Colonic mucosa (tissue), 1 donor: ENCODE results near the genes TBC1D10A, SEC14L4 and MORC2.

GRCh38 chr22:29910442-29910950 is 27.5 kb downstream of the MTMR3 start:
- PRO-cap, result no peak

DNA sequence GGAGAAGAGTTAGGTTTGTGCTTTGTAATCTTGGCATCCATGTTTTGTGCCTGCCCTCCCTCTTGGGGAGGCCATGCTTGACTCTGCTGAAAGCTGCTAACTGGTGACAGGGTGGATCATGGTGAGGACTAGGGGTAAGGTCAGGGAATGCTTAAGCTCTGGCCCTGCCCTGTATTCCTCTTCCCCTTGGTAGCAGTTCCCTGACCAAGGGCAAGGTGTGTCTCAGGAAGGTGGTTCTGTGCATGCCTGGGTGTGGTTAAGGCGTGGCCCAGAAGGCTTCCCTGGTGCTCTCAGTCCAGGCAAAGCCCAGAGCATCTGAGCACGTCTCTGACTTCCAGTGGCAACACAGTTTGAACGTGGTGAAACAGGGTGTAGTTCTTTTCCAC is 53.2 kb upstream of the HORMAD2 start:
- PRO-cap, result no peak

GRCh38 chr22:30212877-30213264 is 33.7 kb downstream of the LIF start:
- PRO-cap, result no peak

DNA sequence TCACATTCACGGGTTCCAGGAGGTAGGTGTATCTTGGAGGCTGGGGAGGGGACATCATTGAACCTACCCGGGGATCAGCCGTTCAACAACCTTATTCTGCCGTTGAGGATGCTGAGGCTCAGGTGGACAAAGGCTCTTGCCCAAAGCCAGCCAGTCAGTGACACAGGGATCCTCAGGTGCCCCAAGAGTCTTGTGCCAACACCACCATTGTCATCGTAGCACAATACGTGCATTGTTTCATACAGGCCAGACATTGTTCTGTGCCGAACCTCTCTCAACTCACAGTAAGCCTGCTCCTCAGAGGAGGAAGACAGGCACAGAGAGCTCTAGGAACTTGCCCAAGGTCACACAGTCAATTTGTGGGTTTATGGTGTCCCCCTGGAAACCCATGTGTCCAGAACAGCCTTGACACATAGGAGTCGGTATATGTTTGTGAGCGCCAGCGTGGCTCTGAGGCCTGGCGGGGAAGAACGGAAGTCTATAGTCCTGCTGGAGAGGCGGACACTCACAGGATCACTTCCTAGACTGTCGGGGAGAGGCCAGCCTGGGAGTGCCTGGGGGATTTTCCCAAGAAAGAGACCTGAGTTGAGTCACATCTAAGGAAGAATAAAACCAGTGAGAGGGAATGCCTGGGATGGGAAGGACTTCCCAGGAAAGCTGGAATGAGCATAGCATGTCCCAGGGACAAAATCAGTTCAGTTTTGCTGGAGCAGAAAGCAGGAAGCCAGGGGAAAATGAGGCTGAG is 20.3 kb downstream of the LIF start:
- PRO-cap, result no peak

DNA sequence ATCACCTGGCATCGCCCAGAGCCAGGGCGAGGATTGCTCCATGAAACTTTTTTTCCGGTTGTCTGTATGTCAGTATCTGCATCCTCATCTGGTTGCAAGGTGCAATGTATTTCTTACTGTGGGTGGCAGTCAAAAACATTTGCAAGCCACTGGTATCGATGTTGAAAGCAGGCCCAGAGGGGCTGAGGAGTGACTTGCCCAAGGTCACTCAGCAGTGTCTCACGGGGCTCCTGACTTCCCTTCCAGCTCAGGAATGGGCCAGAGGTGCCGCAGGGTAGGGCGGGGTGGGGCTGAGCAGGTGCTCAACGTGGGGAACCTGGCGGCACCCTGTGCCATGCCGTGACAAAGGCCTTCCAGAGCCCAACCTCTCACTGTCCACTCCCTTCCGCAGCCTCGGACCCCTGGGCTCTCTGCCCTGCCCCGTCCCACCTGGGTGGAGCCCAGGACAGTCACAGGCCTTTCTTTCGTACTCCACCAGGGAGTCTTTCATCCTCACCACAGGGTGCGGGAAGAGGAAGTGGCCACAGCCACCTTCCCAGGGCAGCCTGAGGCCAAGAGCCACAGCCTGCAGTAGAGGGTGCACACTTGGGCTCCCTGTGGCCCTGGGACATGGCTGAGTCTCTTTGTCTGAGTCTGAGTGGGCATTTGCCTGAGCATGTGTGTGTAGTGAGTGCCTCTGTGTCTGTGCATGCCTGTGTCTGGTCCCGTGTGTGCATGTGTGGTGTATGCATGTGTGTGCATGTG is 5.9 kb upstream of the LIF start:
- PRO-cap, result bidirectional peak, plus-strand start at position 500 of the sequence, minus-strand start at position 373 of the sequence

DNA sequence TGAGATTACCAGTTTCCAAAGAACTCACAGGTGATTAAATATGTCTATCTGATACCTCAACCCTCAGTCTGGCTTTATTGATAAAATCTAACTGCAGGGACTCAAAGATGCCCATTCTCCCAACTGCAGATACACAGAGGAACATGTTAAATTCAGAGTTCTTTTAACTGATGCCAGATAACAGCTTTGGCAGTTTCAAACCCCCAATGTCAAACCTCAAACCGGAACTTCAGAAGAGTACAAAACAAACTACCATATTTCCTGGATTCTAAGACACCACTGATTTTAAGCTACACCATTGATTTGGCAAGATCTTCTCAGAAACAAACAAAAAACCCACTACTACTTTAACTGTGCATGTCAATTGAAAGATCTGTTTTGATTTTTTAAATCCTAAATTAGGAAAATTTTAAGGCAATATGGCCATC is 17.0 kb upstream of the CASTOR1 start:
- PRO-cap, result no peak

GRCh38 chr22:30306722-30306945 is 17.3 kb upstream of the CASTOR1 start:
- PRO-cap, result no peak

DNA sequence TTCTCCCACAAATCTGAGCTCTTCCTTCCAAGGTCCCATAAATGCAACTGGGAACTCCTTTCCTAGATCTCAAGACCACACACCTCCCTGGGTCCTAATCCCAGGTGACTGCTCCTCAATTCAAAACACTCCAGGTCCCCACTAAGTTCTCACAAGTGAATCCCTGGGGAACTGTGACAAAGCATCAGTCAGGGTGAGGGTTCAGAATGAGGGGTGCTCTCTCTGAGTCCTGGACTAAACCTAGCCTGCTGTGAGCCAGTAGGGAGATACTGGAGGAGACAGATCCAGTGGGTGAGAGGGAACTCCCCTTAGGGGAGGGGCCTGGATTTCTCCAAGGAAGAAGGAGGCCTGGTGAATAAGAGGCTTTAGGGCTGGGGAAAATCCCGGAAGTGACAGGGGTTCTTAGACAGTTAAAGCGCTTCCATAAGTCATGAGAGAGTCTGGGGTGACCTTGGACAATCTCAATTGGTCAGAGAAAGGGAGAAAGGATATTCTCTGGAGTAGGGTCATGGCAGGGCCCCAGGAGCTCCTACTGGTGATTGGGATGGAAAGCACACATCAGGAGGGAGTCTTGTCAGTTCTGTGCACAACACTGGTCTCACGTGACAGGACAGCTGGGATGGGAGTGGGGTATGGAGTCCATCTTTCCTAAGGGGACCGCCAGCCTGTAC is 1.7 kb downstream of the TBC1D10A start:
- PRO-cap, result bidirectional peak, plus-strand start at position 386 of the sequence, minus-strand start at position 236 of the sequence

DNA sequence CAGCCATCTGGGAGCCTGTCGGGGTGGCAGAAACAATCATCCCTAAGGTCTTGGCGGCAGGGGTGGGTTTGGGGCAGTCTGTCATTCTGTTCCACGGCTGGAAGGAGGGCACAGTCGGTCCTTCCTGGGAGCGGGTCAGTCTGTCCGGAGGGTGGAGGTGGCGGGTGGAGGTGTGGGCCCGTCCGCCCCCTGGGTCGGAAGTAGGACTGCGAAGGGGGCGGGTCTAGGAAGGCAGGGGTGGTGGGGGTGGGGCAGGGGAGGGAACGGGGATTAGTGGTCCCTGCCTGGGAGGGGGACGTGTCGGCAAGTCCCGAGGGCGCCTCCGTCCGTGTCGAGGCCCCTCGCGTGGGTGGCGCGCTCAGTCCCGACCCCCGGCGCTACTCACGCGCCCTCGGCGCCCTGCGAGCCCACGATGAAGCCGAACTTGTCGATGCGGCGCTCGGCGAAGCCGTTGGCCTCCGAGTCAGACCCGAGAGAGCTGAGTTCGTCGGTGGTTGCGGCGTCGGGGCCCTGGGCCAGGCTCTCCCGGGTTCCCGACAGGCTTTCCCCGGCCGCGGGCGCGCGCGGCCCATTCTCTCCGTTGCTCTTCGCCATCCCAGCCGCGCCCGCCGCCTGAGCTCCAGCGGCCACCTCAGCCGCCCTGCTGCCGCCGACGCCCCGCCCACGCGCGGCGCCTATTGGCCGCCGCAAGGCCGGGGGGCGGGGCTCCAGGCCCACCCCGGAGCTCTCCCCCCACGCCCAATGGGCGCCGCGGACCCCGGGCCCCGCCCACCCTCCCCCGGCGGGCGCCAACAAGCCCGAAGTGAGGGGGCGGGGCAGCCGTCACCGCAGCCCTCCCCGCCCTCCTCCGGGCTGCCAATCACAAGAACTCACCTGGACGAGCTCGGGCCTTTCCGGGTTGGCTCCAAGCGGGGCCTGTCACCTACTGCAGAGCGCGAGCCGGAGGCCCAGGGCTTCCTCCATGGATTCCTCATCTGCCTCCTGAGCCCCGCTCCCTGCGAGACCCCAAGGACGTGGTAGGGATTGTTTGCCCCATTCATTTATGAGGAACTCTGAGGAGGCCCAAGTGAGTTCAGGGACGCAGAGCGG is at the start of gene TBC1D10A:
Gene TBC1D10A (minus strand): TSS at position 654 of the 1,089 bp plus-strand sequence.
- PRO-cap, result bidirectional peak, plus-strand start at position 279 of the sequence, minus-strand start at position 202 of the sequence; bidirectional peak, plus-strand start at position 930 of the sequence, minus-strand start at position 642 of the sequence

DNA sequence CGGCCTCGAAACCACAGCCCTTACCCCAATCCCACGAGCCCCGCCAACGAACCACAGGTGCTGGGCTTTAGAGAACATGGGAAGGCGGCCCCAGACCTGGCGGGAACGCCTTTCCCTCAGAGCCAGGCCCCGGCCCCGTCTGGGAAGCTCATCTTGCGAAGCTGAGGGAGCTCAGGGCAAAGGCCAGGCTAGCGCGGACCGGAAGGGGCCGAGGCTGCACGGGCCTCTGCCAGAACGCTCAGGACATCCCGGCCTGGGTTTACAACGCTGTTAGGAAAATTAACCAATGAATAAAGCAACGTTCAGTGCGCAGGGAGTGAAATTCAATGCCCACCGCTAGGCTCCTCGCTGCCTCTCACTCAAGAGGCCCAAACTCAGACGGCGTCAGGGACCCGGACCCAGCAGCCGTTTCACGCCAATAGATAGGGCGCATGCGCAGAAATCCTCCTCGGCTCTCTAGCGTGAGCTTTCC is 2.0 kb upstream of the MTFP1 start:
- PRO-cap, result bidirectional peak, plus-strand start at position 179 of the sequence, minus-strand start at position 155 of the sequence; bidirectional peak, plus-strand start at position 380 of the sequence, minus-strand start at position 414 of the sequence

DNA sequence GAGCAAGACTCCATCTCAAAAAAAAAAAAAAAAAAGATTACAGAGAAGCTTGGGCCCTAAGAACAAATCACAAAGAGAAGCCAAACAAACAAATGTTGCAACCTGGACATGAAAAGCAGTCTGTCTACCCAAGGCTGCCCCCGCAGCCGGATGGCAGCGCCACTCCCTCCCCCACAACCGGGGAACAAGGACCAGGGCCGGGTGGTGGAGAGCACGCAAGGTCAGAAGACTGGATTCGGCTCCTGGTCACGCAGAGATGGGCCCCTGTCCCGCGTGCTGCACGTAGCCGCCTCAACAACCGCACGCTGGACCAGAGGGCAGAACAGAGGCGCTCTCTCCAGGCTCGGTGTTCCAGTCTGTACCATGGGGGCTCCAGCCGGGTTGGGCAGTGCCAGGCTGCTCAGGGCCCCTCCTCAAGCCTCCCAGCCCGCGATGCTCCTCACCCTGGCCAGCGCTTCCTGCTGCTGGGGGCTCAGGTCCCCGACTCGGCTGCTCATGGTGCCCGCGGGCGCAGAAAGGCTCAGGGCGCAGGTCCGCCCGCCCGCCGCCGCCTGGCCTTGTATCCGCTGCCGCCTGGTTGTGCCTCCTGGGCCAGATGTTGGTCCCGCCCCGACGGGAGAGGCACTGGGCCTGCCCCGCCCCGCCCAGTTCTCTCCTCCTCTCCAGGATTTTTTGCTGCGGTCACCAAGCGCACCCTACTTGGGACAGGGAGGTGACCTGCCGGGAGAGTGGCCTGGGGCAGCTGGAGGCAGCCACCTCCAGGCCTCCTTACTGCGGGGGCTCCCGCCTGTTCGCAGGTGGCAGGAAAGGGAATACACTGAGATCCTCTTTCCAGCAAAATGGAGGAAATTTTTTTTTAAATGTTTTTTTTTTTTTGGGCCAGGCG is at the start of gene SEC14L4:
Gene SEC14L4 (minus strand): TSS at position 581 of the 886 bp plus-strand sequence.
- PRO-cap, result no peak

- PRO-cap, result no peak
These were observed 4.4 kb downstream of the SEC14L6 start for GRCh38 chr22:30541804-30542899.

GRCh38 chr22:30667002-30667553 is 597 bp downstream of the DUSP18 start:
- PRO-cap, result bidirectional peak, plus-strand start at chr22:30667399, minus-strand start at chr22:30667150

DNA sequence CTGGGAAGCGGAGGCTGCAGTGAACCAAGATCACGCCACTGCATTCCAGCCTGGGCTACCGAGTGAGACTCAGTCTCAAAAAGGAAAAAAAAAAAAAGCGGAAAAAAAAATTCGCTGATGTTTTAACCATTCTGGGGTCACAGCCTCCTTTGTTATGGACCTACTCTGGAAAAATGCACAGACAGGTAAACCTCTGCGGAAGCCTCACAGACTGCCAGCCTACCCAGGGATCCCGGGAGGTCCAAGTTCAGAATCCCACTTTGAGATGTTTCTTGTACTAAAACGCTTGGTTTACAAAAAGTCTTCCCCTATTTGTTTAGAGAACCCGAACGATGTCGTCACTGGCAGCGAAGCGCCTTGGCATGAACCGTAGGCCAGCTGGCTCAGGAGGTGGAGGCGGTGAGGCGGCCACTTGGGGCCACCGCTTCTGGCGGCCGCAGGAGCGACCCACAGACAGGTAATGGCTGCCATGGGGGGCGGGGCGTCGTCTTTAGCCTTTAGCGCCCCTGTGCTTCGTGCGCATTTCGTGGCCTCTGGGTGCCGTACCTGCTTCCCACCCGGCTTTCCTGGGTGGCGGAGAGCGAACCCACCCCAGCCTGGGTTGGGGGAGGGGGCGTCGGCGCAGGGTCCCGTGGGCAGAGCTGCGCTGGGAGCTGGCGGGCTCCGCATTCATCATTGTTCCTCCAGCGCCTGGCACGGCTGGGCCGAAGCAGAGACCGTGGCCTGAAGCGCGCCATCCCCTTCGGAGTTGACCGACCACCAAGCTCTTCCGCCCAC is 598 bp upstream of the OSBP2 start:
- PRO-cap, result bidirectional peak, plus-strand start at position 386 of the sequence, minus-strand start at position 436 of the sequence; bidirectional peak, plus-strand start outside the sequence, minus-strand start at position 685 of the sequence

- PRO-cap, result no peak
These were observed 135.3 kb downstream of the OSBP2 start for GRCh38 chr22:30829963-30830403.

- PRO-cap, result no peak
These were observed 28.1 kb downstream of the MORC2 start for GRCh38 chr22:30940419-30940983.

- PRO-cap, result bidirectional peak, plus-strand start at chr22:30968625, minus-strand start at chr22:30968500; bidirectional peak, plus-strand start at chr22:30968815, minus-strand start at chr22:30968774; bidirectional peak, plus-strand start at chr22:30969248, minus-strand start at chr22:30969035
These were observed at the start of gene MORC2 for GRCh38 chr22:30968113-30969140. Gene MORC2 (minus strand): TSS chr22:30968774.

DNA sequence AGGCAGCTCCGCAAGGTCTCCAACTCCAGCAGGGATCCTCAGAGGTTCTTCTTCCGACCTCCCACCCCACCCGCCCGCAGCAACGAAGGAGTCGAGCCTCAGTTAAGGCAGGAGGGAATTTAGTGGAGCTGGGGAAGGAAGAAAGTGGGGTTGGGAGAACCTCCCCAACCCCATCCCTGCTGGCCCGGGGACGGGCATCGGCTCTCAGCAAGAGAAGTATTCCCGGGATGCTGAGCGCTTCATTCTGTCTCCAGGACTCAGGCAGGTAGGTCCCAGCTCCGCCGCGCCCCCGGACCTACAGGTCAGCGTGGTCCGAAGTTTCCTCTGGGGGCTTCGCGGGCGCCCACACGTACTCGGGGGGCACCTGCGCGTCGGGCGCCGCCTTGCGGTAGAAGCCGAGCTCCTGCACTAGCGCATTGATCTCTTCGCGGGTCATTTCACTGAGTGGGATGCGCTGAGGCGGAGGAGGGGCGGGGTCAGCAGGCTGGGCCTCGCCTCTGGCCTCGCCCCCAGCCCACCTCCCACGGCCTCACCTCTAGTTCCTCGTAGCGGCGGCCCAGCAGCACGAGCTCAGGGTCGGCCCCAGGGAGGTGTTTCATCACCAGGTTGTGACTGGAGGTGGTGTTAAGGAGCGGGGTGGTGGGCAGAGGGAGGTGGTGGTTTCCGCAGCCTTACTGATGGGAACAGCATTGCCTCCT is 2.5 kb downstream of the SELENOM start:
- PRO-cap, result no peak

DNA sequence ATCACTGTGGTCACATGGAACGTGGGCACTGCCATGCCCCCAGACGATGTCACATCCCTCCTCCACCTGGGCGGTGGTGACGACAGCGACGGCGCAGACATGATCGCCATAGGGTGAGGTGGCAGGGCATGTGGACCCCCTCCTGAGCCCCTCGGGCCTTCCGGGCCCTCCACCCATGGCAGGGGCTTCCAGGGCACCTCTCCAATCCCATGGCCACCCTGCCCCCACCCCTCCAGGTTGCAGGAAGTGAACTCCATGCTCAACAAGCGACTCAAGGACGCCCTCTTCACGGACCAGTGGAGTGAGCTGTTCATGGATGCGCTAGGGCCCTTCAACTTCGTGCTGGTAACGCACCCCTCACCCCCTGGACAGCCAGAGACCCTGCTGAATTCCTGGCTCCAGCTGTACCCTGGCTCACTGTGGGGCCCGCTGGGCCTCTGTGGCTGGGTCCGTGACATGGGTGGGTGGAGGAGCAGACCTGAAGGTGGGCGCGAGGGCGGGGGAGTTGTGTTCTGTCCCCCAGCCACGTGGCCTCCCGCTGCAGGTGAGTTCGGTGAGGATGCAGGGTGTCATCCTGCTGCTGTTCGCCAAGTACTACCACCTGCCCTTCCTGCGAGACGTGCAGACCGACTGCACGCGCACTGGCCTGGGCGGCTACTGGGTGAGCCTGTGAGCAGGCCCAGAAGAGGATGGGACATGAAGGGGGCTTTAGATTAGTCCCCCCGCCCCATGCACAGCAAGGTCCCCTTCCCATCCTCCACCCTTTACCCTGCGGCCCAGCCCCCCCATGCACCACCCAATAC is 3.8 kb downstream of the INPP5J start:
- PRO-cap, result no peak

- PRO-cap, result no peak
These were observed 19.6 kb upstream of the LIMK2 start for GRCh38 chr22:31192412-31193028.